ENCODE data around the genes TMEM248 and TYW1.

DNA sequence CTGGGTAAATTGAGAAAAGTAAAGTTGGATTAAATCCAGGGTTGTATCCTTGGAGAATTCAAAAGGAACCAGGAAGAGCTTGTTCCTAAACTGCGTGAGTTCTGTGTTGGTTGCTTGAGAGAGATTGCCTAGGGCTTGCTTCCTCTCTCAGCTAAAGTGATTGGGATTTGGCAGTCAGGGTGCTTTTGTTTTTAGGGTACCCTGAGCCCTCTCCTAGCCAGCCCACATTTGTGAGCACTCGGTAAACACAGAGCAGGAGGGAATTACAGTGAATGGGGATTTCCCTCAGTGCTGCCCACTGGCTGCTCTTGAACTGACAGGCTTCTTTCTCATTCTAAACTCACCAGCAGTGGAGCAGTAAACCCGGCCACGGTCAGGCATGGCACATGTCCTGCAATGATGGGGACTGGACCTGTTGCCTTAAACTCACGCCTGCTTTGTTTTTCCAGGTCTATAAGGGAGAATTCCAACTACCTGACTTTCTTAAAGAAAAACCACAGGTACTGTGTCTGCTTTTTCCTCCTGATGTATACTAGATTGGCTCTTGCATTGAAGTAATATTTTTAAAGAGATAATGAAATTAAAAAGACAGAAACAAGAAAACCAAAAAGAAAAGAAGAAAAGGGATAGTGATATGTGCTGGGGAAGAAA is 147.0 kb downstream of the TPST1 start:
- PRO-cap, result no peak

DNA sequence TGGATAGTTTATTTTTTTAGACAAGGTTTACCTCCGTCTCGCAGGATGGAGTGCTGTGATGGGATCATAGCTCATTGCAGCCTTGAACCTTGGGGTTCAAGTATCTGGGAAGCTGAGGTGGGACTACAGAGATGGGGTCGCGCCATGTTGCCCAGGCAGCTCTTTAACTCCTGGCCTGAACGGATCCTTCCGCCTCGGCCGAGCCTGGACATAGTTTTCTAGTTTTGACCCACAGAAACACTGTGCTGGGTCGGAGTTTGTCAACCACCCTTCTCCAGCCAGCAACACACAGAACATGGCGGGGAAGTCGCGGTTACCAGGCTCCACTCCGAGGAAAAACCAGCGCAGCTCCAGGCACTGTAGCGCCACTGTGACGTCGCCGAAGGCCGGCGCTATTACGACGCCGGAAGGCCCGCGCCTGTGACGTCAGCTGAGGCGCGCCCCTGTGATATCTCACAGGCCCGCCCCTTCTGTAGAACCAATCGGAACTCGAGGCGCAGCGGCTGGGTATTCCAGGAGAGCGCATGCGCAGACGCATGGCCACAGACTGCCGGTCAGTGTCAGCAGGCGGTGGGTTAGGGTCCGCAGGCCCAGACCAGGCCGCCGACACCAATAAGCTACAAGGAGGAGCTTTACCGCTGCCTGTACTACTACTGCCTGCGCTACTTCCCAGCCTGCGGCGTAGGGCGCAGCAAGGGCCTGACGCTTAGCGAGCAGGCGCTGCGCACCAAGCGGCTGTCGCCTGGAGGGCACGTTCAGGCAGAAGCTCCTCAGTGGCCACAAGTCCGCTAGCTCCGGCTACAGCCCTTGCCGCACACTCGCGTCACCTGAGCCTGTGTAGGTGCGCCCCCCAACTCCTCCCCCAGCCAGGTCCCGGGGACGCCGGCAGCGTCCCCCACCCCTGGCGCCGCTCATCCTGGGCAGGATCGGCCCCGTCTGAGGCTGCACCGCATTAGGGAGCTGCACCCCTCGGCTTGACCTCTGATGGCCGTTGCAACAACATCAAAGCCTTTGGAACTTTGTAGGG is 135.2 kb upstream of the KCTD7 start:
- PRO-cap, result bidirectional peak, plus-strand start at position 543 of the sequence, minus-strand start at position 372 of the sequence

GRCh38 chr7:66555087-66555364 is 73.7 kb upstream of the KCTD7 start:
- PRO-cap, result no peak

DNA sequence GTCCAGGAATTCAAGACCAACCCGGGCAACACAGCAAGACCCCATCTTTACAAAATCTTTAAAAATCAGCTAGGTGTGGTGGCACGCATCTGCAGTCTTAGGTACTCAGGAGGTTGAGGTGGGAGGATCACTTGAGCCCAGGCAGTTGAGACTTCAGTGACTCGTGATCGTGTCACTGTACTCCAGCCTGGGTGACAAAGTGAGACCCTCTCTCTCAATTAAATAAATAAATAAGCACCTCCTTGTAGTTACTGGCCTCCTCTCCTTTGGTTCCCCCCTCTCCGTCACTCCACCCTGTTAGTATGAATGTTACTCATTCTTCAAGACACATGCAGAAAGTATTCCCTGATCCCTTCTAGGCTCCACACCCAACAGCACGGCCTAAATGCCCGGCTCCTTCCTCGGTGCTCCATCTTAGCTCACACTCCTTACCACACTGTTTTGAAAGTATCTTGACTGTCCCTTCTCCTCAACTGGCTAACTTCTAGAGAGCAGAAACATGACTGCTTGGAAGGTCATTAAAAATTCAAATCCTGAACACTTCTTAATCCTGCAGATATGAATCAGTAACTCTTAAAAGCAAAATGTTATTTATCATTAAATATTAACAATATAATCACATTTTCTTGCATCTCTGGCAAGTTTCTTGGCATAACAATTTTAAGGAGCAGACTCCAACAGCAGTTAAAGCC is 38.0 kb upstream of the KCTD7 start:
- PRO-cap, result no peak

GRCh38 chr7:66591746-66592921 is 36.5 kb upstream of the KCTD7 start:
- PRO-cap, result bidirectional peak, plus-strand start at chr7:66591991, minus-strand start at chr7:66592011; bidirectional peak, plus-strand start at chr7:66592432, minus-strand start at chr7:66592343

- PRO-cap, result no peak
Measured at GRCh38 chr7:66904324-66905096, 16.5 kb upstream of the TMEM248 start.

- PRO-cap, result bidirectional peak, plus-strand start at chr7:66921231, minus-strand start at chr7:66921132; unidirectional peak, minus-strand start at chr7:66921728
Measured at GRCh38 chr7:66920638-66921915, at the start of gene TMEM248. Gene TMEM248, plus strand, starts transcription at chr7:66921225.

DNA sequence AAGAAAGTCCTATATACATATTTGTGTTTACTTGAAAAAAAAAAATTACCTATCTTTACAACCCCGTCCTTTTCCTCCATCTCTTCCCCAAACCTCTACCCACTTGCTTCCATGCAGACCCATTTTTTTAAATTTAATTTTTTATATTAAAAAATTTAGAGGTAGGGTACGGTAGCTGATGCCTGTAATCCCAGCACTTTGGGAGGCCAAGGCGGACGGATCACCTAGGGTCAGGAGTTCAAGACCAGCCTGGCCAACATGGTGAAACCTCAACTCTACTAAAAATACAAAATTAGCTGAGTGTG is 2.9 kb downstream of the SBDS start:
- PRO-cap, result no peak

DNA sequence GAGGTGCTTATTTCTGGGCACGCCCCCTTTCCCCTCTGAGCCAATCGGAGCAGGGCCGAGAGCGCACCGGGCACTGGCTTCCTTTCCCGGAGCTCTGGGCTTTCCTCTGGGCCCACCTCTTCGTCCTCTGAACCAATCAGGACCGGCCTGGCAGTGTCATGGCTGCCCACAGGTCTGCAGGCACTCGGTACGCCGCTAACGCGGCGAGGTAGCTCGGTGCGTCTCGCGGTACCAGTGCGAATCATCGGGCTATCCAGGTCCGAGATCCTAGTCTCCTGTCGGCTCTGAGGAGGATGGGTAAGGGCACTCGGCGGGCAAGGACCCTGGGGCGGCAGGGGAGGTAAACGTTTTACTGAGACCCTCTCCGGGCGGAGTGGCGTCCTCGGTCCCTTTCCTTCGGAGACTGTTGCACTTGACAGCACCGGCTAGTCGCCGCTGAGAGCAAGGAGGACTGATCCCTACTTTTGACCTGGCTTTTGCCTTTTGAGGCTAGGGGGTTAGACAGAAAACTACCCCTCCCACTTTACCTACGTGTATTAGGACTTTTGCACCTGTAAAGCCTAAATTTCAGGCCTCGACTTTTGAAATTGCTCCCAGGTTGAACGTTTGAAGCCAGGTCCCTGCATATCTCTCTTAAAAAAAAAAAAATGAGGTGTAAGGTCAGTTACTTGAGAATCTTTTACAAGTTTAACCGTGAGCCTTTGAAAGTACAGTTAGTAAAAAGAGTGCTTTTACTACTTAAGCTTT is at the start of gene TYW1:
Gene TYW1 (plus strand): TSS at position 148 of the 747 bp plus-strand sequence.
- PRO-cap, result bidirectional peak, plus-strand start at position 148 of the sequence, minus-strand start outside the sequence

- PRO-cap, result no peak
Measured at GRCh38 chr7:67024703-67025189, 28.1 kb downstream of the TYW1 start.

DNA sequence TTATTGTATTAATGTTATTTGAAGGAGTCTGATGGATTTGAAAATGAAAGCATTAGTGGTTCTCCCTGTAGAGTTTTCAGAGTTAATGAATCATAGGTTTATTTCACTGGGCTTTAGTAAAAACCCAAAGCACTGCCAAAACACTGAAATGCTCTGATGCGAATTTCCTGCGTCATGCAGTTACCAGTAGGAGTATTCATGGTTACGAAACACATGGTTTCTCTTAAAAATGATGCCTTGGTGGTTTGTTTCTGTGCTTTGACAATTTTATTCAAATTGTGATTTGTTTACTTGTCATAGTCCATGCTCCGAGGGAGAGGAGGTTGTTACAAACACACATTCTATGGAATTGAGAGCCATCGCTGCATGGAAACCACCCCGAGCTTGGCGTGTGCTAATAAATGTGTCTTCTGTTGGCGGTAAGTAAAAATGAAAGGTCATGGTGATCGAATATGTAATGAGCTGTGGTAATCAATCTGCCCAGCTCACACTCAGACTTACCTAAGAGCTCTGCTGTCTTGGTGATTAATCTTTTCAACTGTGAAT is 70.4 kb downstream of the TYW1 start:
- PRO-cap, result no peak

DNA sequence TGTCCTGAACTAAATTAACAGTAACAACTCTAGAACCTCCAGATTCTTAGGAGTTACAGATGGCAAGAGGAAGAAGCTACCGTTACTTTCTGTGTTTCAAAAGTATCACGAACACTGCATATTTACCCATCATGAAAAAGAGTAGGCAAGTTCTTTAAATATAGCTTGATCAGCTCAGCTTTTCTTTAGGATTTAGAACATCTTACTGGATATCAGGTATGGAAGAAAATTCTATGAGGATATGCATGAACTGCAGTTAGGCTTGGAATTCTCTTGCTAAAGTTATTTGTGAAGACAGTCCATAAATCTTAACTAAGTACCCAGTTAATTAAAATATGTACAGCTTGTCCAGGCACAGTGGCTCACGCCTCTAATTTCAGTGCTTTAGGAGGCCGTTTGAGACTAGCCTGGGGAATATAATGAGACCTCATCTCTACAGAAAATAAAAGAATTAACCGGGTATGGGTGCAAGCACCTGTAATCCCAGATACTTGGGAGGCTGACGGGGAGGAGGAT is 1055.0 kb upstream of the AUTS2 start:
- PRO-cap, result no peak

DNA sequence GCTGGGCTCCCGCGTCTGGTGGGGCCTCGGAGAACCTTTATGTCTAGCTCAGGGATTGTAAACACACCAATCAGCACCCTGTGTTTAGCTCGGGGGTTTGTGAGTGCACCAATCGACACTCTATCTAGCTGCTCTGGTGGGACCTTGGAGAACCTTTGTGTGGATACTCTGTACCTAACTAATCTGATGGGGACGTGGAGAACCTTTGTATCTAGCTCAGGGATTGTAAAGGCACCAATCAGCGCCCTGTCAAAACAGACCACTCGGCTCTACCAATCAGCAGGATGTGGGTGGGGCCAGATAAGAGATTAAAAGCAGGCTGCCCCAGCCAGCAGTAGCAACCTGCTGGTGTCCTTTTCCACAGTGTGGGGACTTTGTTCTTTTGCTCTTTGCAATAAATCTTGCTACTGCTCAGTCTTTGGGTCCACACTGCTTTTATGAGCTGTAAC is 204.0 kb upstream of the AUTS2 start:
- PRO-cap, result no peak

GRCh38 chr7:69598800-69599083 is 467 bp downstream of the AUTS2 start:
- PRO-cap, result no peak

DNA sequence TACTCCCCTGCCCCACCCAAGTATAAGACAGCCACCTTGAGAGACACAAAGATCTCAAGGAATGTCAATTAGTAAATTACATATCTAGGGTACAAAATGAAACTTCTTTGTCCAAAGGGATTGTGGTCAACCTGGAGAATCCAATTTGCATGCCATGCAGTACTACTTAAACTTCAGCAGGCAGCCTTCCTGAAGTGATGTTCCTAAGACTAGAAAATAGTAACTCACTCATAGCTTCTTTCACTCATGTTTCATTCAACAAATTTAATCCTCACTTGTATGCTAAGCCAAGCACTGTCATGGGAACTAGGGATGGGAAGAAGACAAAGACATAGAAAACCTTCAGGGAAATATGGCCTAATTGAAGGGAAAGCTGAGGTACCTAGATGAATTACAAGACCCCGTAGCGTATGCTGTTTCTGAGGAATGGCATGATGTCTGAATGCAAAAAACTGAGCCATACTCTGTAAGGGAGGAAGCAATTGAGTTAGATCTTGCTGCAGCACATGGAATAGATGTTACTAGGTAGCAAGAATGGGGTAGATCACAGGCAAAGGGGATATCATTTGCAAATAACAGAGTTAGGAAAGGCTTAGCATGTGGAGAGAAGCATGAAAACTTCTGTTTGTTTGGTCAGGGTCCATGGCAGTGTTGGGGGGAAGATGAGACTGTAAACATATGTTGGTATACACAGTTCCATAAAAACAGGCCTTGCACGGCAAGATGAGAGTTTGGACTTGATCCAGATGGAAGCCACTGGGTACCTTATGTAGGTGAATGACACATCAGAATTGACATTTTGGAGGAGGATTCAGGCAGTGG is 681.8 kb upstream of the GALNT17 start:
- PRO-cap, result no peak

DNA sequence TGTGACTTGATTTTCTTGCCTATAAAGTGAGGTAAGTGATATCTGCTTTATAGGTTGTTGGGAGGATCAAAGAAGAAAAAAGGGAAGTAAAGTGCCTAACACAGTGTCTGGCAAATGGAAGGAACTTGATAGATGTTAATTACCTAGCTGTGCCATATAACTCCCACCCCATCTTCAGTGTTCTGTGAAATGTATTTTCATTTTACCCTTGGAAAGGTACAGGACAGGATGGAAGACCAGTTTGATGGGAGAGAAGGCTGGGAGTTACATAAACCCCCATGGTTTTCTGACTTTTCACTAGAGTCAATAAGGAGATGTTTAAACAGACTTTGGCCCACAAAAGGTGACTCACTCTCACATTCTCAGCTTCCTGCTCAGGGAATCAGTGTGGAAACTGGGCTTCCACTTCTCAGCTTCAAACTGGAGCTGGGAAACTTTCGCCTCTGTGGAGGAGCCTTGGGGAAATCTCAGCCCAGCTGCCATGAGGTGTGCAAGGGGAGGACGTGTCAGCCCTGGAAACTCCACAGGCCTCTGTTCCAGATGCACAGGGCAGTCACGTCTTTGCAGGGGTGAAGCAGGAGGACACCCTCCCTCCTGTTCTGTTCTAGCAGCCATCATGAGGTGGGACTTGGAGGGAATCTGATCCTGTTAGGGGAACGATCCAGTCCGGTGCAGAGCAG is 560.5 kb upstream of the GALNT17 start:
- PRO-cap, result no peak

- PRO-cap, result no peak
Measured at GRCh38 chr7:70614536-70615047, 517.4 kb upstream of the GALNT17 start.

DNA sequence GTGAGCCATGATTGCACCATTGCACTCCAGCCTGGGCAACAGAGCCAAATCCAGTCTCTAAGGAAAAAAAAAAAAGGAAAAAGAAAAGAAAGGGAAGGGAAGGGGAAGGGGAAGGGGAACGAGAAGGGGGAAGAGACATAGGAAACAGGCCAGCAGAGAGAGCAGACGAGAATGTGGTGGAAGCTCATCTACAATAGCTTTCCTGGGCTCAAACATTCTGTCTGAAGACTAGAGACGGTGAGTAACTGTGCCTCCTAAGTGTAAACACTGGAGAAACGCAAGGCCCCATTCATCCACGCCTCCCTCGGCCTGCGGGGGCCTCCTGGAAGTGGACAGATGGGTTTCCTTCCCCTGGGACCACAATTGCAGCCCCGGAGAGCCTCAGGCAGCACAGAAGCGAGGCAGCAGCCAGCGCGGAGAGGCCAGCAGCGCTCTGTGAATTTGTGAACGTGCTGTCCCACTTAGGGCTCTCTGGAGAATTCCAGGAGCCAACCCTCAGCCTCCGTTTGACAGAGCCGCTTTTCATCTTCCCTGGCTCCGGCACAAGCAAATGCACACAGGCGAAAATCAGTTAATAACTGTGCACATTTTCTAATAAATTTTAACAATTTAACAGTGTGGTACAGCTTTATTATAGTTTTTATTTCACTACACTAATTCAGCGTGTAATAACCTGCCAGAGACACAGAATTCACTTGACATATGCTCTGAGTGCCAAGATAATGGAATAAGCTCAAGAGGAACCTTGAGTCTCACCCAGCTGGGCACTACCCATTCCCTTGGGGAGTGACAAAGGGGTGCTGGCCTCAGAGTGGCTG is 23.2 kb upstream of the CALN1 start:
- PRO-cap, result no peak

- PRO-cap, result no peak
Measured at GRCh38 chr7:72897648-72898118, 27.2 kb upstream of the POM121 start.

- PRO-cap, result no peak
Measured at GRCh38 chr7:72948294-72949699, 20.5 kb downstream of the TRIM74 start.